Bronchus (tissue), 1 donor: ENCODE measurements around the gene ZFP36L2.

- PRO-cap, result no peak
Measured at GRCh38 chr2:42956999-42957739, 164.8 kb upstream of the HAAO start.

- PRO-cap, result no peak
Measured at GRCh38 chr2:42962037-42962444, 169.7 kb upstream of the HAAO start.

DNA sequence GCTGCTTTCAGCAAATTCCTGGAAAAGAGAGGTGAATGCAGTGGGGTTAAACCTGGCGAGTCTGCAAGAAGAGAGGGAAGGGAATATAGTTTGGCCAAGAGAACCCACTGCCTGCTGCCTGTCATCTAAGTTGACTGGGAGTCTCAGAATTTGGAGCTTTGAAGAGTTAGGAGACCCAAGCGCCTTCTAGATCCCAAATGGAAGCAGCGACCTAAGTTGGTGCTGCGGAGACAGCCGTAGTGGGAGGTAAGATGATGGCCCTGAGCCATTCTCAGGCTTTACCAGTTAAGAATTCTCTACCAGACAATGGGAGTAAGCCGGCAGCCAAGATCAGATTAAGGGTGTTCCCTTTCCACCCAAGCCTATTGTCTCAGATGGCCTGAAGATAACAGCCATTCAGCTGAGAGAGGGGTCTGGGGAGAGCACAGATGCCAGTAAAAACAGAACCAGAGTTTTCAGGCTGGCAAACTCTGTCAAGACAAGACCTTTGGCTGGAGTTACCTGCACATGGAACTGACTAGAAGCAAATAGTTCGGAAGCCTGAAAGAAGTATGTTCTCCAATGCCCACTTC is 191.6 kb upstream of the HAAO start:
- PRO-cap, result no peak

- PRO-cap, result no peak
Measured at GRCh38 chr2:43026380-43026691, 200.1 kb downstream of the ZFP36L2 start.

- PRO-cap, result no peak
Measured at GRCh38 chr2:43039112-43039841, 187.1 kb downstream of the ZFP36L2 start.

GRCh38 chr2:43067702-43068478 is 158.5 kb downstream of the ZFP36L2 start:
- PRO-cap, result no peak

DNA sequence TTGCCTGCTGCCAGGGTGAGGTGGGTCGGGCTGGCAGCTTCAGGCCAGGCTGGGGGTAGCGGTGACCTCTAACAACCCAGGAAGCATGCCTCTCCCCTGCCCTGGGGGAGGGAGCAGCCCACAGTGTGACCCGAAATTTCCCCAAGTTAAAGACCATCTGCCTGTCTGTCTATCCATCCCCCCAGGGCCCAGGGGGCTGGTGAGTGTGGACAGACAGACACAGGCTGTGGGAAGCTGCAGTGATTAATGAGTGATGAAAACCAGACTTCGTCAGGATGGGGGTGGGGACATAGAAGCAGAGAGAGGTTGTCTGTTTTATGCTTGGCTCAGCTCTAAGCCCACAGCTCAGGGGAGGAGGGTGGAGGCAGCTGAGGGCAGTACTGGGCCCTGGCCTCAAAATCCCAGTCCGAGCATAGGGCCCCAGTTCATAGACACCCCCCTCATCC is 144.0 kb downstream of the ZFP36L2 start:
- PRO-cap, result no peak

GRCh38 chr2:43107083-43107480 is 119.3 kb downstream of the ZFP36L2 start:
- PRO-cap, result no peak

DNA sequence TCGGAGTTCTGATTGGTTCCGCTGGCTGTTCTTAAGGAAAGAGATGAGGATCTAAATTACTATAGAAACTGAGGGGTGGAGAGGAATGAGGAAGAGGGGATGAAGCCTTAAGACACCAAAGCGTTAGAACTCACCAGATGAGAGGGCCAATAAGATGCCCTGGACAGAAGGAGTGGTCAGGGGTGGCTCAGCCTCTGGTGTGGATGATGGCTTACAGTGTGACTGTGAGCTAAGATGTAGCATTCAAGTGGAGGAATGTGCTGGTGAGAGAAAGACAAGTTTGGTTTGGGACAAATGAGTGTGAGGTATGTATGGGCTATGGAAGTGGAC is 97.8 kb downstream of the ZFP36L2 start:
- PRO-cap, result no peak

DNA sequence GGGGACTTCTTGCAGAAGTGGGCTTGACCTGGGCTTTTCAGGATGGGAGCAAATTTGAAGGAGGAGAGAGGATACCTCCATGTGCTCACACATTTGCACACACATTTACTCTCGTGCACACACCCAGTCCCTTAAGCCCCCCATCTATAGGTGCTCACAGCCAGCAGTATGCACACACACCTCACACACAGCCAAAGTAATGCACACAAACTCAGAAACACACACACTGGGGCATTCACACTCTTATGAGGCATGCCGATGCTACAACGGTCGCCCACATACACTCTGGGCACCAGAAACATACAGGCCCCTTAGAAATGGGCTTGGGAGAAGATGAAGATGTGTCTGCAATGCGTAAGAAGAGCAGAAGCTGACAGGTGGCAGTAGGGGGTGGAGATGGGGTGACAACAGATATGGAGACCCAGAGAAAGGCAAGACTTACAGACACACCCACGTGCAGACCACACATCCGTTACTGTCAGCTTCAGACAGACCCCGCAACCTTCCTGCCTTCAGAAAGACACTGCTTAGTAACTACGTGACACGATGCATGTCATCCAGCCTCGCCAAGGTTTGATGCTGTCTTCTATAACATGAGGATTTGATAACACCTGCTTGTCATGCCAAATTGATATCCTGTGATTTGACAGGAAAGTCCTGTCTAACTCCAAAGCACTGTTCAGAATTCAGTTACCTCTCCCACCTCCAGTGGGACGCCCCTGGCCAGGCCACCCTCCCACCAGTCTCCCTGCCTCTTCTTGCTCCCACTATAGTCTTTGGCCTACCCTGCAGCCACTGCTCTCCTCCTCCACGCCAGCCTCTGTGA is 89.5 kb downstream of the ZFP36L2 start:
- PRO-cap, result bidirectional peak, plus-strand start at position 515 of the sequence, minus-strand start at position 375 of the sequence

GRCh38 chr2:43137570-43137731 is 89.0 kb downstream of the ZFP36L2 start:
- PRO-cap, result no peak

DNA sequence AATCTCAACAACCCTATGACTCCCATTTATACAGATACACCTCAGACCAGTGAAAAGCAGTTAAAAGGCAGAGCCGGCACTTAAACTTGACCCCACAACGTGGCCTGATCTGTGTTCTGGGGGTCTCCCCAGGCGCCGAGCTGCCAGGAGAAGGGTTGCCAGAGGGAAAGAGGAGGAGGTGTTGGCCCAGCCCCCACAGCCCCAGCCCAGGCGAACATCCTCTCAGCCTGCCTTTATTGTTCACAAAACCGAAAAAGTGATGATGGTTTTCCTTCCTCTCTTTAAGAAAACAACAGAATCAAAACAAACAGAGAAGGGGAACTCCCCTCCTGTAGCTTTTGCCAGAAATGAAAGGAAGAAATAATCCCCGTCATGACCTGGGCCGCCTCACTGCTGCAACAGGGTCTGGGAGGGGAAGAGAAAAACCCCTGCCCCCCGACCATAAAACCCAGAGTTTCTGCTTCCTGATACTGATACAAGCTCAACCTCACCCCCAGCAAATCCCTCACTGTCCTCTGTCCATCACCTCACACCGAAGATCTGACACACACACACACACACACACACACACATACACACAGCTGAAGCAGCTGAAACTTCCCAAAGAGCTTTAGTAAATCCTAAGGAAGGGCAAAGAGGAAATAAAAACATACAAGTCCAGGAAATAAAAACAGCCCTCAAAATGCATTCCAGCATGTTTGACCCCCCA is 52.0 kb downstream of the ZFP36L2 start:
- PRO-cap, result bidirectional peak, plus-strand start at position 451 of the sequence, minus-strand start at position 153 of the sequence

DNA sequence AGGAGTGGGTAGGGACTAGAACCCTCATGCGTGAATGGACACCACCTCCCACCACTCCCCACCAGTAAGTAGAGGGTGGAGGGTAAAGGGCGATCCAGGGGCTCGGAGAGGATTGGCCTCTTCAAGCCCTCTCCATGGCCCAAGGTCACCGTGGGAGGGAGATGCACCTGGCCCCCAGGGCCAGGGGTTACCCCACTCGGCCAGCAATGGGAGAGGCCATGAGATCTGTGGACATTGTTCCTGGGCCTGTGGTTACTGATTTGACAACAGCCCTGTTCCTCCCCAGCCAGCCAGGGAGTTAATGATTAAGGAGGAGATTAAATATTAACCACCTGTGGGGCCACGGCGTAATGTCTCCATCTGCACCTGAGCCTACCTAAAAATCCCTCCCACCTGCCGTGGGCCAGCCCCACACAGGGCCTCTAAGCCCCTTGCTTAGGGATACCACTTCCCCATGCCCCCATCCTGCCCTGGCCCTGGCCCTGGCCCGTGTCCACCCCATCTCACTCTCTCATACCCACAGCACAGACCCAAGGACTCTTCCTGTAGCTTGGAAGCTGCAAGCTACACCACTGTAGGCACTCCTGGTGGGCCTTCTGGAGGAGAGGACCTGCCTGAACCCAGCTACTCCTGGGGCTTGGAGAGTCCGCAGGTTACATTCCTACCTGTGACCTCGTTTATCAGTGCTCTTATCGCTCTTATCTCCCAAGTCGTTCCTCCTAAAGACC is 32.2 kb downstream of the ZFP36L2 start:
- PRO-cap, result bidirectional peak, plus-strand start at position 379 of the sequence, minus-strand start at position 254 of the sequence

DNA sequence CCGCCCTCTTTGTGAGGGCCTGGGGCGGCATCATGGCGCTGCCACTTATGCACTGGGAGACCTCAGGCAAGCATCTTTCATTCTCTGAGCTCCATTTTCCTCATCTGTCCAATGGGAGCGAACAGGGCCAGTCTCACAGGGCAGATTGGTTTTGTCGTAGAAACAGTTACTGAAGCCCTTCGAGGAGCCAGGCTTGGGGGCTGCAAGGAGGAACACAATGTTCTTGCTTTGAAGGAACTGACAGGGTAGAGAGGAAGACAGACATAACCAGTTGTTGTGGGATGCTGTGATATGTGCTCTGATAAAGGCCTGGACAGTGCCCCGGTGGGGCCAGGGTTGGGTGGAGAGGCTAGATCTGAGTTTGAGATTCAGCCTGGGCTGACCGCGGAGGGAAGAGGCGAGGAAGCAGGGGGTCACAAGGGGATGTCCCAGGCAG is 14.1 kb downstream of the ZFP36L2 start:
- PRO-cap, result no peak

DNA sequence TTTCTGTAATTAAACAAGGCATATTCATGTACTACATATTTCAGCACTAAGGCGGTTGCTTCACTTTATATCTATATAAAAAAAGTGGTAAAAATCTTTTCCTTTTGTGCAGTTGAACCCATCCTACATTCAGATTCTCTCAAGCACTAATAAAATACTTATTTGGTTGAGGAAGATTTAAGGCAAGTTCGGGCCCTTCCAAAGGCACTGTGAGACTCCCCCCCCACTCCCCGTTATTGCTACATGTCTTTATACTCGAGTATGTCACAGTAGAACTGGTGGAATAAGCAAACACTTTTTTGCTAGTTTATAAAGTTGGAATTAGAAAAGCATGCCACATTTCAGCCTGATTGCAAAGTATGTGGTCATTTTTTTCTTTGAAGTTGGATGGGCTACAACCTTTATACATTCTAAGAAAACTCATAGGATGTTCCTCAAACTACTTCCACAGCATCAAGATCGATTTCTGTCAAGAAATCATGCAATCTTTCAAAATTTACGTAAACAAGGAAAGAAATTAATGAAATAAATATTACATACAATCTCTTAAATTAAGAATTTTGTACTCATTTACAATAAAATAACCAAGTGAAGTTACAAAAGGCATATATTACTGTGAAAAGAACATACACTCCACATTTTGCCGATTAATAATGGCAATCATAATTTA is 3.6 kb downstream of the ZFP36L2 start:
- PRO-cap, result no peak

DNA sequence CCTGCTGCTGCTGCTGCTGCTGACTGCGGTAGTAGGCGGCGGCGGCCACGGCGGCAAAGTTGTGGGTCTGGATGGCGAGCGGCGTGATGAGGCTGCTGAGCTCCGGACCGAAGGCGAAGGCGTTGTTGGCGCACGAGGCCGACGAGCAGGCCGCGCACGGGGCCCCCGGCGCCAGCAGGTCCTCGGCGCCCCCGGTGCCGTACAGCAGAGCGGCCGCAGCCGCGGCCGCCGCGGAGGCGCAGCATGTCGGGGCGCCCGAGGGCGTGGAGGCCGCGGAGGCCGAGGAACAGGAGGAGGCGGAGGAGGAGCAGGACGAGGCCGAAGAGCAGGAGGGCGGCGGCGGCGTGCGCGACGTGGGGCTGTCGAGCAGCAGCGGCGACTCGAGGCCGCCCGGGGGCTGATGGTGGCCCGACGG is 1.8 kb downstream of the ZFP36L2 start:
- PRO-cap, result no peak

- PRO-cap, result no peak
Measured at GRCh38 chr2:43225015-43225406, 1.4 kb downstream of the ZFP36L2 start.

- PRO-cap, result bidirectional peak, plus-strand start at chr2:43226035, minus-strand start at chr2:43226074; bidirectional peak, plus-strand start at chr2:43226206, minus-strand start at chr2:43226109; bidirectional peak, plus-strand start at chr2:43226865, minus-strand start at chr2:43226604
Measured at GRCh38 chr2:43225824-43226781, at the start of gene ZFP36L2. TSS of gene ZFP36L2 (minus strand) at chr2:43226606.

DNA sequence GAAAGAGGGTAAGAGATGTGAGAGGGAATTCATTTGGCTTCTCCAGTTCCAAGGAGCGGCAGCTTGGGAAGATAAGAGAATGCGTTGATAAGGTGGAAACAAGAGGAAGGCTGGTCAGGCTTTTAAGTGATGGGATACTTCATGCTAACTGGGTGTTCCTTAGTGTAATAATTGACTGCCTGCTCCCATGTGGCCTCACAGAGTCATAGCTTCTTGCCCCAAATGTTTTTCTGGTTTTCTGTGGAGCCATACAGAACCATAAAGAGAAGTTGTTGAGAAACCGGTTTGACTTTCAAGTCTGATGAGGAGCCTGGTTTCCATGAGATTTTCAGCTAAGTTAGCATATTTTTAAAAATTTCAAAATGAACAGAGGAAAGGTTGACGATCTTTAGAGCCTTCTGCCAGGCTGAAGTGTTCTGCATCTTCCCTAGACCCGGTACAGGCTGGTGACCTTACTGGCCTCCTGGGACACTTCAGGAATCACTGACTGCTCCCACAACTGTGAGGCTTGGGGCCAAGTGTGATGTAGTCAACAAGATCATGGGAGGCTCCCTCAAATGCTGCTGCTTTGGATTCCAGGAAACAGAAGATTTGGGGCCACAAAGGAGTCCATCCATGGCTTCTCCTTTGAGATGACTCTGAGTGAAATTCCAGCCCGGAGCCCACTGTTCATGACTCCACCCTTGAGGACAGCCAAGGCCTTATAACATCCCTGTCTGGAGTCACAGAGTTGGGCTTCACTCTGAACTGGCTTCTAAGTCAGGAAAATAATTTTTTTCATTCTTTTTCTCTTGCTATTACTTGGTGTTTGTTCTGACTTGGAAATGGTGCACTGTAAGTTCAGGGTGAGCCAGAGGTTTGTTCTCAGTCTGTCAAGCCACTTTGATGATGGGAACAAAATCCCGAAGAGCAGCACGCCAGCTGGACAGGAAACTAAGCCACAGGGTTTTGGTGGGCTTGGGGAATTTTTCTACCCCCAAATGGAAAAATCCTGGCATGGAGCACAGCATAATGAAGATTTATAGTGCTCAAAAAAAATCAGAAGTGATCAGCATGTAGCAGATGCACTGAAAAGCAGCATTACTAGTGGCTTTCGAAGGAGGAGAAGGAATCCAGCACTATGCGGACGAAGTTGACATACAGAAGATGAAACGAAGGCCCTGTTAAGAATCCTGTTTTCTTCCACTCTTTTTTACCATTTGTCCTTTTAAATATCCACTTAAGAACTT is 97.9 kb upstream of the ZFP36L2 start:
- PRO-cap, result no peak

- PRO-cap, result no peak
Measured at GRCh38 chr2:43331341-43331927, 105.0 kb upstream of the ZFP36L2 start.